Colonic mucosa (tissue), 1 donor: ENCODE data around the genes B4GALNT2 and SPOP.

DNA sequence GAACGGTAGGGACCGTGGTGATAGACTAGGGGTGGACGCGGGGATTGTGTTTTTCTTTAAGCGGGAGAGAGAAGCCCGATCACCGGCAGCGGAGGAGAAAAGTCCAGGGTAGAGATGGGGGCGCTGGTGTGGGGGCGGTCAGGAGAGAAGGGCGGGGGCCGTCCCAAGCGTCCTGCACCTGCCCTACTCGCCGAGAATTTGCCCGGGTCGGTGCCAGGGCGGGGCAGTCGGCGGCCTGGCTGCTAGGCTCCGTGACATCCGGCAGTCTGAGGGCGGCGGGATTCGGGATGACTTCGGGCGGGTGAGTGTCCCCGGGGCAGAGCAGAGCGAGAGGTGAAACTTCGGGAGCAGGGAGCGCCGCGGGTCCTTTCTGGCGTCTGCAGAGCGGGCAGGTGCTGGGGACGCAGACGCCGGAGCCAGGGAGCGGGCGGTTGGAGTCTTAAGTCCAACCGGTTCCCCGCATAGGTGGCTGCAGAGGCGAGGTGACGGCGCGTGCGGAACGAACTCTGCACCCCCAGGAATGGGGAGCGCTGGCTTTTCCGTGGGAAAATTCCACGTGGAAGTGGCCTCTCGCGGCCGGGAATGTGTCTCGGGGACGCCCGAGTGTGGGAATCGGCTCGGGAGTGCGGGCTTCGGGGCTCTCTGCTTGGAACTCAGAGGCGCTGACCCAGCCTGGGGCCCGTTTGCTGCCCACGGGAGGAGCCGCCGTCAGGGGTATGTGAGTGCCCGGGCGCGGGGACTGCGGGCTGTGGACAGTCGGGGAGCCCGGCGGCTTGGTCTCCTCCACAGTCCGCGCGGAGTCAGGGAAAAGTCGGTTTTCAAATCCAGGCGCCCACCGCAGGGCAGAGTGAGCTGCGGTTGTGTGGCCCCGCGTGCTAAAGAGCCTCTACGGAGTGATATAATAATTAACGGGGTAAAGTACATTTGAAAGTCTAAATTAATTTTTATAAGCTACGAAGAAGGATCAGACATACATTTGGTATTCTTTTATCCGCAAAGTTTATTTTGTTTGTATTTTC, at the start of gene B4GALNT2:
Gene B4GALNT2 (plus strand): TSS at position 264 of the 1,019 bp plus-strand sequence.
- PRO-cap, result unidirectional peak, plus-strand start at position 264 of the sequence; bidirectional peak, plus-strand start at position 468 of the sequence, minus-strand start at position 379 of the sequence

- PRO-cap, result no peak
These were observed 4.2 kb downstream of the ABI3 start for GRCh38 chr17:49214537-49215281.

- PRO-cap, result no peak
These were observed 8.2 kb downstream of the PHOSPHO1 start for GRCh38 chr17:49222177-49223064.

- PRO-cap, result no peak
These were observed 1.1 kb upstream of the PHOSPHO1 start for GRCh38 chr17:49231821-49232032.

DNA sequence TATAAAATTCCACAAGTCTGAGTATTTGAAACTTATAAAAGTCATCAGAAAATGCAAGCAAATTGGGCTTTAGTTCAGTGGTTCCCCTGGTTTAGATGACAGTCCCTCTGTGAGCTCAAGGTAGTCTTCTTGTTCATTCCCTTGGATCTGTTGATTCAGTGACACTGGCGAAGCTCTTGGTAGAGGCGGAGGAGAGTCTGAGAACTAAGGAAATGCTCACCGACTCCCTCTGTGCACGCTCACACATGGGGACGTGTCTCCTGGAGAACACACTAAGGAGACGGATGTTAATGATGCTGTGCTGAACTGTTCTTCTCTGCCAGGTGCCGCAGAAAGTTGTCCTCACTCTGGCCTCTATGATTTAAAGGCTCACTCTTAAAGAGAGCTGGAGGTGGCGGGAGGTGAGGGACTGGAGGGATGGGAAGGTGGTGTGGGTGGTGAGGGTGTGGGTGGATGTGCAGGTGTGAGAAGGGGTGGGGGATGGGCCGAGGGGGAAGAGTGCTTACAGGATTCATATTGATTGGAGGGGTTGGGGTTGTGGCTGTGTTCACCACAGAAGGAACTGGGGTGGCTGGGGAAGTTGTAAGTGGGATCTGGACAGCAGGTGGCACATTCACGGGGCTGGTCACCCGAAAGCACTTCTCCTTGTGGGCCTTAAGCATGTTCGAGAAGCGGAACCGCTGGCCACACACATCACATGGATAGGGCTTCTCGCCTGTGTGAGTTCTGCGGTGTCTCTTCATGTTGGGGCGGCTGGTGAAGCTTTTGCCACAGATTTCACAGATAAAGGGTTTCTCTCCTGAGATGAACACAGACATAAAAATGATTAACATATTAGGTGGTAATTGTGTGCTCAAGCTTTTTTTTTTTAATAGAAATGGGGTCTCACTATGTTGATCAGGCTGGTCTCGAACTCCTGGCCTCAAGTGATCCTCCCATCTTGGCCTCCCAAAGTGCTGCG, 63.6 kb downstream of the ZNF652 start:
- PRO-cap, result no peak

- PRO-cap, result unidirectional peak, plus-strand start at chr17:49361066; bidirectional peak, plus-strand start at chr17:49361187, minus-strand start at chr17:49361115; bidirectional peak, plus-strand start at chr17:49361406, minus-strand start at chr17:49361325
These were observed 958 bp downstream of the ZNF652 start for GRCh38 chr17:49360828-49361755.

DNA sequence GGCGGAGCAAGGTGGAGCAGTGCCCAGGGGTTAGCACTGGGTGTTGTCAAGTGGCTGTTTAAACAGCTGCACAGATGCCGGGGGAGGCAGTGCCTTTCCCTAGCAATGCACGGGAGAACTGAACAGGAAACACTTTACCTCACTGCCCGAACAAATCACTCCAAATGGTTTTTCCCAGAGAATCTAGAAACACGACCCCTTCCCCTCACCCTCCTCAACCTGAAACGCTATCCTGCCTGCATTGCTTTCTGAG, 6.6 kb downstream of the PHB1 start:
- PRO-cap, result unidirectional peak, plus-strand start at position 89 of the sequence

DNA sequence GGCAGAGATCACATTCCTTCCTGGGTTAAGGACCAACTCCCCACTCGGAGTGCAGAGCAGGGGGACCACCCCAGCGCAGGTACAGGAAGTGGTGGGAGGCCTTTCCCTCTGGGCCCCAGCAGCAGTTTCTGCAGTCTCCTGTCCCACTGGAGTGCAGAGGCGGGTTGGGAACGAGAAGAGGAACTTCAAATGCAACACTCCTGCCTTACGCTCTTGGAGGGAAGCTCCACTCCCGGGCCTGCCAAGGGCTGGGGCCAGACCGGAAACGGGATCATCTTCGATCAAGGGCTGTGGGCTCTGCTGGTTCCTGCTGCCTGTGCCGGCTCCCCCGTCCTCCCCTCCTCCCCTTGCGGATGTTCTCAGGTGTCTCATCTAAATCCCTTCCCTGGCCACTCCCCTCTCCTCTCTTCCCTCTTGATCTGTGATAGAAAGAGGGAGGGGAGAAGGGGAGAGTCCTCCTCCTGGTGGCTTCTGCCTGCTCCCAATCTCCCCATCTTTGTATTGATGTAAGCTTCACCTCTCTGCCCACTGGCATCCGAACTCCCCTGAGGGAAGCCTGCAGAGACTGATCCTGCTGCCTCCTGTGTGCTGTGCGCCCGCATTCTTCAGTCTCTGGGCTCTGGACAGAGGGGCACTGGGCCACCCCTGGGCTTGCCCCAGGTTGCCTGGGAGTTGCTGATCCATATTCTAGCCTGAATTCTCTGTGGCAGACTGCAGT, 8.8 kb upstream of the NGFR start:
- PRO-cap, result no peak

- PRO-cap, result no peak
These were observed 7.7 kb upstream of the NXPH3 start for GRCh38 chr17:49567726-49568568.

- PRO-cap, result bidirectional peak, plus-strand start at chr17:49576817, minus-strand start at chr17:49576740
These were observed 975 bp downstream of the NXPH3 start for GRCh38 chr17:49576590-49577102.

DNA sequence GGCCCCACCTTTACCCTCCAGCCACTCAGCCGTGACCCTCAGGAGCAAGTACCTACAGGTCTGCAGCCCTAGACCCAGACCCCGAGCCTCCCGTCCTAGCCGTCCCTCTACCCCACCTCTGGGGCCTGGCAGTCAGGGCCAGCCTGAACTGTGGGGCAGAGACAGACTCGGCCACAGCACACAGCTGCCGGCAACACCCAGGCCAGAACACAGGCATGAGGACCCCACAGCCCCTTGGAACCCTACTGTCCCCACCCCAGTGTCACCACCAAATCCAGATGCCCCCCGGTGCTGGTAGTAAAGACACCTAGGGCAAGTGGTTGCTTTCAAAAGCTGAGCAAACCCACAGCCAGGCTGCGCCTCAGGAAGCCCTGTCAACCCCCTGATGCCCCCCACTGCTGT, 1.4 kb downstream of the NXPH3 start:
- PRO-cap, result unidirectional peak, minus-strand start at position 120 of the sequence

DNA sequence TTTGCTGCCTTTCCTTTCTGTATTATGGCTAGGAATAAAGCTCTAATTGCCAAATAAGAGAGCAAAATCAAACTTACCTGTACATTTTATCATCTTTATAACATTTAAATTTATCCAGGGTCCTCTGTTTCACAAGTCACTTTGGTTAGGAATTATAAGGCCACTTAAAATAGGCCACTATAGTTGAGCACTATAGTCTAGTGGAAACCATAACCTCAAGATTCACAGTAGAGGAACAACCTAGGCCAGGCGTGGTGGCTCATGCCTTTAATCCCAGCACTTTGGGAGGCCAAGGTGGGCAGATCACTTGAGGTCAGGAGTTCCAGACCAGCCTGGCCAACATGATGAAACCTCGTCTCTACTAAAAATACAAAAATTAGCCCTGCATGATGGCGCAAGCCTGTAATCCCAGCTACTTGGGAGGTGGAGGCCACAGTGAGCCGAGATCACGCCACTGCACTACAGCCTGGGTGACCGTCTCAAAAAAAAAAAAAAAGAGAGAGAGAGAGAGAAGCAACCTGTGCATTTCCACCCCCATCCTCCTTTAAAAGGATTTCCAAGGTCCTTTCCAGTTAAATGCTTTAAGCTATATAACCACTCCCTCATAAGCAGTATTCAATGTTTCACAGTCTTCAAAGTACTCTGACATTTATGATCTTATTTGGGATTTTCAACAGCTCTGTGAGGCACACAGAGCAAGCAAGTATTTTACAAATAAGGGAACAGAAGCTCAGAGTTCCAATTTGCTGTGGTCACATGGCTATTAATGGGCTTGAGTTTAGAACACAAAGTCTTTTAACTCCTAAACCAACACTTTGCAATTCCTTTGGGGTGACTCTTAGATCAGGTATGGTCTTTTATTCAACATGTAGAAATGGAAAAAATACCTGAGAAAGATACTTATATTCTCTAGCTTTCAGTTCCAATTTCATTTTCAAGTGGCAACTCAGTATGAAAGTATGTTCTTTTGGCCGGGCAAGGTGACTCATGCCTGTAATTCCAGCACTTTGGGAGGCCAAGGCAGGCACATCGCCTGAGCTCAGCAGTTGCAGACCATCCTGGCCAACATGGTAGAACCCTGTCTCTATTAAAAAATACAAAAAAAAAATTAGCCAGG, 31.5 kb downstream of the SPOP start:
- PRO-cap, result unidirectional peak, minus-strand start at position 546 of the sequence

DNA sequence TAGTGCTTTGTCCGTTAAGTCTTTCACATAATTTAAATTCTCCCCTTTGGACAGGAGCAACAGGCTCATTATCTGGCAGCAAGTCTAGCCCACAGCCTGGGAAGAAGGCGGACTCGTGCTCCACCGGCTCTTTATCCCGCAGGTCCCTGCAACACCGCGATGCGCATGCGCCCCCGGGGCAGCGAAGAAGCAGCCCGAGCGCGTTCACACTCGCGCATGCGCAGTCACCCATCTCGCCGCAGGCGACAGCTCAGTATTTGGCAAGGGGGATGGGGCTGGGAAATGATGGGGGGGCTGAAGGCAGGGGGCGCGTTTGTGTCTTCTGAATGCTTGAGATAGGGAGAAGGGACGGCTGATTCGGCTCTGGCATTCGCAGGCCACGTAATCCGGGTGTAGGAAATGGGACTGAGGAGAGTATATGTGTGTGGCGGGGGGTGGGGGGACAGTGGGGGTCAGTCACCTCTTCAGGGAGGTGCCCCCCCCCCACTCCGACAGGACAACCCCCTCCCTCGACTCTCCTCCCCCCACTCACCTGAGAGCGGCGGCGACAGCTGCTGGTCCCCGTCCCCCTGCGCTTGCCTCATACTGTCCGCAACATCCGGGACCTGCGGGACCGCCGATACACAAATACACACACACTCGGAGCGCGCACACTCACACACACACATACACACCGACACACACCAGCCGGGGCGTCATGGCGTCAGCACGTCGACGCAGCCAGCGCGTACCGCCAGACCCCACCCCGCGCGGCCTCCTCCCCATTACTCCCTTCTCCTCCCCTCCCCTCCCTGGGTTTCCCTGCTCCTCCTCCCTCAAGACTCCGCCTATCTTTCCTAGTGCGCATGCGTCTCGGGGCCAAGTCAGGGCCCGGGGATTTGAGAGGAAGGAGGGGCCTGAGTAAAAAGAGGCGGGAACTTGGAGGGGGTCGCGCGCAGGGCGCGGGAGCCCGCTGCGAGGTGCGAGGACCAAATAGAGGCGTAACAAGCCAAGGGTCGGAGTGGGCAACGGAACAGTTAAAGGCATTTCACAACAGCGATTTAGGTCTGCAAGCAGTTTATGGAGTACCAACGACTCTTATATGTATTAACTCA, at the start of gene SPOP:
Gene SPOP (minus strand): TSS at position 697 of the 1,094 bp plus-strand sequence.
- PRO-cap, result bidirectional peak, plus-strand start at position 263 of the sequence, minus-strand start at position 133 of the sequence; bidirectional peak, plus-strand start at position 903 of the sequence, minus-strand start at position 584 of the sequence

DNA sequence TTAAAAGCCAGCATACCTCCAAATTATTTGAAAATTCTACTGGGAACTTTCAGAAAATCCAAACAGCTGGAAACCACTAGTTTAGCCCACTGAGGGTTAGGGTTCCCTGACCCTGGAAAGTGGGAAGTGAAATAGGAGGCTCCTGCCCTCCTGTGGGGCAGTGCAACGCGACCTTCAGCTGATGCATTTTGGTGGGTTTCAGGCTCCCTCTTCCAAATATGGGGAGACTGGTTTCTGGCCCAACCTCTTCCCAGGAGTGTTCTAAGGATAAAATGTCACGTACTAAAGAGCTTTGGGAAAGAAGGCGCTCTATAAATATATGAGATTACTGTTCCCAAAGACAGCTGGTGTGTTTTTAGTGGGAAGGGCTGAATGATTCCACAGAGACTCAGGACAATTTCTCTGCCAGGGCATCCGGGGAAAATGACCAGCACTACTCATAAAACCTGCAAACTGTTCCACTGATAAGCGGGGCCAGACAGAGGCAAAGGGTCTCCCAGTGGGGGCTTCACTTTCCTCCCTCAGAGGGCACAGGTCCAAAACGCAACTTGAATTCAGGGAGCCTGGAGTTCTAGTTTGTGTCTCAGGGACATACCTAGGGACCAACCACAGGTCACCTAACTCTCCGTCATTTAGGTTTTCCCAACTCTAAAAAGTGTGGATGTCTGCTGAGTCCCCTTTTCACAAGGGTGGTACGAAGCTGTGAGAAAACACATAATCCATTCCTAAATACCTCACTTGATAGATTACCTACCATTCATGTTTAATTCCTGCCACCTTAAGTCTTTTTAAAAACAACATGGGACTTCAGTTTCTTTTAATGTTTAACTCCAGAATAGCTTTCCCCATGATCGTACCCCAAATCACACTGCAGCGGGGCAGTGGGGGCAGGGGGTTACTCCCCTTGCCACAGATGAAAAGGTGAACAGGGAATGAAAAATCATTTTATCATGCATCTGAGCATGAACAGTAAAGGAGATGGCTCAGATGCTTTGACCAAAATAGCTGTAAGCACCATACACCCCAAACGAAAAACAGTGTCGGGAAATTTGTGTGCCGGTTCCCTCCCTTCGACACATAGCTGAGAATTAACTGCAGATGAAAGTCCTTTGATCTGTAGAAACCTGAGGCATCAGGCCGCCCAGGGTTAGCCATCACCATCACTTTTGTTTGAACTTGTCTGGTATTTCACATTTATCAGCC, 9.4 kb downstream of the SLC35B1 start:
- PRO-cap, result no peak

- PRO-cap, result no peak
These were observed 7.0 kb downstream of the SLC35B1 start for GRCh38 chr17:49700408-49701586.

DNA sequence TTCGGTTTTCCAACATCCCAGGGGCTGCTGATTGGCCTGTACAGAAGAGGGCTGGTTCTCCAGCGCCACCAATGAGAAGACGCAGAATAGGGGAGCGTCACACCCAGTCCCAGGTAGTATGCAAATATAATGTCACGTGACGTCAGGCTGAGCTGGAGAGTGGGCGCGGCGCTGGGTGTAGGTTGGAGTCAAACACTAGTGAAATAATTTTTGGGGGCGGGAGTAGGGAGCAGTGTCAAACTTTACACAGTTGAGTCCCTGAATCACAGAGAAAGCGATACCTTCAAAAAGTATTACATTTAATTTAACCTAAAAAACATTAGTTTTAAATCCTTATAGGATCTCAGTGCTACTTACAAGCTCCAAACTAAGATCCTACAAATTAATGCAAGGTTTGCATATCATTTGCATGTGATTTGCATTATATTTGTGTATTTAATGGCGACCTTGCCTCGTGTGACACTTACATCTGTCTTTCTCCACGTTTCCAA, 444 bp upstream of the FAM117A start:
- PRO-cap, result bidirectional peak, plus-strand start at position 150 of the sequence, minus-strand start outside the sequence; unidirectional peak, plus-strand start at position 206 of the sequence

GRCh38 chr17:49787796-49788342, 612 bp upstream of the KAT7 start:
- PRO-cap, result no peak

GRCh38 chr17:49971589-49972033, 2.6 kb downstream of the DLX4 start:
- PRO-cap, result no peak

DNA sequence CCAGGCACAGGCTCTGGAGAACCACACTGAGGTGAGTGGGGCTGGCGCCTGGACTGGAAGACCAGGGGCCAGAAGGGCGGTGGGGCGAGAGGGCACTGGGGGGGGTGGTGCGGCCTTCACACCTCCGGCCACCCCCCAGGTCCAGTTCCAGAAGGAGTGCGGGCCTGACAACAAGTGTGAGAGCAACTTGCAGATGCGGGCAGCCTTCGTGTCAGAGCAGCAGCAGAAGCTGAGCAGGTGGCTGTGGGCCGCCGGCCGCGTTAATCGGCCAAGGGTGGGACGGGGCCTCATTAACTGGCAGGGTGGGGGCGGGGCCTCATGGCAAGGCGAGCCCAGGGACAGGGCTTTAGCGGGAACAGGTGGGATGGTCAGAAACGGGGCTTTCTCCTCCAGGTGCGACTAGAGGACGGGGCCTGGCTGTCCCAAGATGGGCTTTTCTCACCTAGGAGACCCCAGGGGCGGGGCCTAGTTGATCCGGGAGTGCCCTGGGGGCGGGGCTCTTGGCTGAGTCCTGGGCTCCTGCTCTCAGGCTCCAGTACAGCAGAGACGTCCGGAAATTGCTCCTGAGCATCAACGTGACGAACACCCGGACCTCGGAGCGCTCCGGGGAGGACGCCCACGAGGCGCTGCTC, 18.6 kb upstream of the PDK2 start:
- PRO-cap, result no peak

GRCh38 chr17:50088176-50088619, 7.0 kb upstream of the PDK2 start:
- PRO-cap, result unidirectional peak, plus-strand start at chr17:50088323